Transverse colon (tissue), 4 donors: ENCODE measurements around the gene VSIG2.

DNA sequence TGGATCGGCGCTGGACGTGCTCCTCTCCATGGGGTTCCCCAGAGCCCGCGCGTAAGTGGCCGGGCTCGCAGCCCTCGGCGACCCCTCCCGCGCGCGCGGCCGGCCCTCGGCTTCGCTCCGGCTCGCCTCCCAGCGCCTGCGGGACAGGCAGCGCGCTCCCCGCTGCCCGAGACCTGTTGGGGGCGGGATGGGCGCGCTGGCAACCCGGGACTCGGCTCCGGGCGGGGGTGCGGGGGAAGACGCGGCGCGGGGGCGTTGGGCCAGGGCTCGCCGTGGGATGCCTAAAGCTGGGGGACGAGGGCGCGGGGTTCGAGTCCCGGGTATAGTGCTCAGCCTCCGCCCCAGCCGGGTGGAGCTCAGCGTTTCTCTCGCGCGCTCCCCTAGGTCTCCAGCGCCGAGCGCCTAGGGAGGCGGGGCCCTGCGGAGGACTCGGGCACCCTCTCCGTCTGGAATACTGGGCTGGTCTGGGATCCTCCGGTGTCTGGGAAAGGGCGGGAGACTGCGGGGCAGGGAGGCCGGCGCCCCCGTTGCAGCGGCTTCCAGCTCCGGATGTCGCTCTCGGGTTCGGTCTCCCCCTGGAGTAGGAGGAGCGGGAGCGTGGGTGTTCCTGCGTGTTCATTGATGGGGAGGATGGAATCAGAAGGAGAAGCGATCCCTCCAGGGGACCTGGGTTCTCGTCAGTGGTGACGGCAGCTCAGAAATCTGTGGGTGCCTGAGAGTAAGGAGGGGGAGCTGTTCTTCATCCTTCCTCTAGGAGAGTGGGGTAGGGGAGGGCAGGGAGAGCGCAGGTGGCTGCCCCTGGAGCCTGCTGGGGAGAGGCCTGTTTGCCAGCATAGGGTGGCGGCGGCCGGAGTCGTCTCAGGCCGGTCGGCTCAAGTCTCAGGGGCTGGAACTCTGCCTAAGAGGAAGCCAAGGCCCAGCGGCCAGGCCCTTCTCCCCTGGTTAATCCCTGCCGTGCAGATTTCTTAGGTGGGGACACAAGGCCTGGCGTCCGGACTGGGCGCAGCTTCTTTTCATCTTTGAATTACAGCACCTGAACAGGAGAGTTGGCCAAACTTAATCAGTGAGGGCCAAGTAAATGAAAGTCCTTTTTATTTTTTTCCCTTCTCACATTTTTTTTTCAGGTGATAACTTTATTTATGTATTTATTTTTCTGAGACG is 1.0 kb downstream of the UBASH3B start:
- PRO-cap = bidirectional peak, plus-strand start at position 480 of the sequence, minus-strand start at position 175 of the sequence; bidirectional peak, plus-strand start at position 639 of the sequence, minus-strand start at position 551 of the sequence; unidirectional peak, minus-strand start at position 860 of the sequence
- RAMPAGE, long total RNA, 4 experiments = no peak in any of the 4 experiments

DNA sequence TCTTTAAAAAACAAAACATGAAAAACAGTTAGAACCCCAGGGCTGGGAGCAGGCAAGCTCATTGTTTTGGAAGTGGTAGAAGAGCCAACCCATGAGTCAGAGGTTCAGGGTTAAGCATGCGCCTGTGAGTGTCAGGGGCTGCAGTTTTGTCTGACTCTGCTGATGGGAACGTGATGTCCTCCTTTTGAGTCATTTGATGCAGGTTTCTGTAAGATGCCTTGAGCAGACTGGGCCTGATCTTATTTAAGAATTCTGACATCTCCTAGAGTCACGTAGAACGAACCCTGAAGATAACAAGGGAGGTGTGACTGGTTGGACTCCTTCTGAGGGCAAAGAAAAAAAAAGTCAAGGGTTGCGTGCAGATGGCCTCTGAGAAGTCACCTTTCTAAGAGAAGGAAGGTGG is 53.6 kb upstream of the CRTAM start:
- PRO-cap = no peak
- RAMPAGE, long total RNA, 4 experiments = no peak in any of the 4 experiments

- PRO-cap = no peak
- RAMPAGE, long total RNA, 4 experiments = no peak in any of the 4 experiments
These were observed 2.8 kb upstream of the BSX start for GRCh38 chr11:122984097-122985093.

DNA sequence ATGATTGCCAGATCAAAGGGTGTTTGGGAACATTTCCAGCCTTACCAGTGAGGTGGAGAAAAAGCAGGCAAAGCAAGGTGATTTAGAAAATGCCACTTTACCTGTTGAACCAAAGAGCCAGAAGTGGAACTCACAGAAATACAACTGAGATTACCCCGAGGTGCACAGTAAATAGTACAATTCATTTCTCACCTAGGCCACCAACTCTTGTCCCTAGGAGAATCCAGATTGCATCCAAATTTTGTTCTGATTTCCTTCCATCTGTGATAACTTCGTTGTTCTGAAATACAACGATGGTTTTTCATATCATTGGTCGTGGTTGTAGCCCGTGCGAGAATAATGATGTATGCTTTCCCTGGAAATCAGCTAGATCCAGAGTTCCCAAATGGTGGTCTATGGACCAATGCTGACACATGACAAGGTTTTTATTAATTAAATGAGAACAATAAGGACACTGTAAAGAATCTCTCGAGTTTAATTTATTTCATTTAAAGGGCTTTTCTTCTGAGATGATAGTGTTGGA is 21.8 kb upstream of the BSX start:
- PRO-cap = no peak
- RAMPAGE, long total RNA, 4 experiments = no peak in any of the 4 experiments

GRCh38 chr11:123059811-123060134 is 2.2 kb downstream of the HSPA8 start:
- PRO-cap = no peak
- RAMPAGE, long total RNA, 4 experiments = no peak in any of the 4 experiments

- PRO-cap = no peak
- RAMPAGE, long total RNA, 4 experiments = no peak in any of the 4 experiments
These were observed 3.8 kb upstream of the HSPA8 start for GRCh38 chr11:123065499-123066379.

DNA sequence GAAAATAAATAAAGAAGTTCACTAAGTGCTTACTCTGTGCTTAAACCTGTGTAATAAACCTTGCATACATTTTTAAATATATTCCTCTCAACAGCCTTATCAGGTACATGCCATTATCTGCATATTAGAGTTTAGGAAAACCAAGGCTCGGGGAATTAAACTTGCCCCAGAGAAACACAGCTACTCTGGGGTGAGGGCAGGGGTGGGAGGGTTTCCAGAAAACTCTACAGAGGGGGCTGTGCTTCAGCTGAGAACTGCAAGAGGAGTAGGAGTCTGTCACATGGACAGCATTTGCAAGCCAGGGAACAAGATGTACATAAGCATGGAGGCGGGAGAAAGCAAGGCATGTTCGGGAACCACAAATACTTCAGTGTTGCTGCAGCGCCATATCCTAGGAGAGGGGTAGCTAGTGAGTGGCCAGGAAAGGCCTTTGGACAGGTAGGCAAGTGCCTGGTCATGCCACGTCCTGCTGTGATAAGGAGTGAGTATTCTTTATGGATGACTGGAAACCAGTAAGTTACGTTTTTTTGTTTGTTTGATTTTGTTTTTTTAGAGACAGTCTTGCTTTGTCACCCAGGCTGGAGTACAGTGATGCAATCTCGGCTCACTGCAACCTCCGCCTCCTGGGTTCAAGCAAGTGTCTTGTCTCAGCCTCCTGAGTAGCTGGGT is 57.1 kb downstream of the GRAMD1B start:
- PRO-cap = no peak
- RAMPAGE, long total RNA, 4 experiments = no peak in any of the 4 experiments

GRCh38 chr11:123574399-123575101 is 79.9 kb downstream of the SCN3B start:
- PRO-cap = no peak
- RAMPAGE, long total RNA, 4 experiments = no peak in any of the 4 experiments

GRCh38 chr11:123729600-123730075 is 11.8 kb downstream of the ZNF202 start:
- PRO-cap = no peak
- RAMPAGE, long total RNA, 4 experiments = start-site peak on the minus strand in 1 of 4 experiments, at chr11:123729668-123729911 at its widest, 7 reads per replicate

DNA sequence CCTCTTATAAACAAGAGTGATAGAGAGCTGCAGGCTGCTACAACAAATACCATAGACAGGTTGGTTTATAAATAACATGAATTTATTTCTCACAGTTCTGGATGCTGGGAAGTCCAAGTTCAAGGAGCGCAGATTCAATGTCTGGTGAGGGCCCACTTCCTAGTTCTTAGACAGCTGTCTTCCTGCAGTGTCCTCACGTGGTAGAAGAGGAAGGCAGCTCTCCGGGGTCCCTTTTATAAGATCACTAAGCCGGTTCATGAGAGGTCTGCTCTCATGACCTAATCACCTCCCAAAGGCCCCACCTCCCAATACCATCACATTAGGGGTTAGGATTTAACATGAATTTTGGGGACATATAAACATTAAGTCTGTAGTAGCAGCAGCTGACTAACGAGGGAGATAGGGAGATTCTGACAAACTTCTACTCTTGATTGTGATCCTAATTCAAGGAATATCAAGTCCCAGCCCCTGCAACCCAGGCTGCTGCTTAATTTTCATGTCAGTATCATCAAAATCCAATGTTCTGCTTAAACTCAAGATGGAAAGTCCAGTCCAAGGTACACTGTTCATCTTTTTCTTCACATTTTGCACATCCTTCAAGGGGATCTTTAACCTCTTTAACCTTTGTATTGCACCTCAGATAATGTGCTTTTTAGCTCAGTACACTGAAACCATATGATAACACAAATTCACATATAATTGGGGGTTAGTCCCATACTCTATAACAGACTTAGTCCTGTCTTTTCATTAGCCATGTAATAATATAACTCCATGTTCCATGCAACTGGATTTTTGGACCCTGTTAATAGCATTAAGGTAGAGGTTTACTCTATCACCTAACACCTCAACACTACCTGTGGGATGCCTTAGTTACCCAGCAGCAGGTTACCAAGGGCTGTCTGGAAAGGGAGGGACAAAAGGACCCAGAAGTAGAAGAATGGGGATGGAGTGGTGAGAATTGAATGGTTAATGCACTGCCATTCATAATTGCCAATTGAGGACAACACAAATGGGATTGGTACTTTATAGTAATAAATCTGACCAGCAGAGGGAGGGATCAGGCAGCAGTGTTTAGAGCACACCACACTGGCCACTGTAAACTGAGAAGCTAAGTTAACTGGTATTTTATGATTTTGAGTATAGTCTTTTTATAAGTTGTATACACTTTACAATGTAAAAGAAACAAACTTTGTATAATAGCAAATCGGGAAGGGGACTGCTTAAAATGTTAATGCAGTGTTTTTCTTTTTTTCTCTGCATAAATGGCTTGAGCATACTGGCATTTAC is 10.3 kb downstream of the TBRG1 start:
- PRO-cap = no peak
- RAMPAGE, long total RNA, 4 experiments = start-site peak on the plus strand in 2 of 4 experiments, centred at positions 678 to 769 of the sequence, 11 to 18 reads per replicate

DNA sequence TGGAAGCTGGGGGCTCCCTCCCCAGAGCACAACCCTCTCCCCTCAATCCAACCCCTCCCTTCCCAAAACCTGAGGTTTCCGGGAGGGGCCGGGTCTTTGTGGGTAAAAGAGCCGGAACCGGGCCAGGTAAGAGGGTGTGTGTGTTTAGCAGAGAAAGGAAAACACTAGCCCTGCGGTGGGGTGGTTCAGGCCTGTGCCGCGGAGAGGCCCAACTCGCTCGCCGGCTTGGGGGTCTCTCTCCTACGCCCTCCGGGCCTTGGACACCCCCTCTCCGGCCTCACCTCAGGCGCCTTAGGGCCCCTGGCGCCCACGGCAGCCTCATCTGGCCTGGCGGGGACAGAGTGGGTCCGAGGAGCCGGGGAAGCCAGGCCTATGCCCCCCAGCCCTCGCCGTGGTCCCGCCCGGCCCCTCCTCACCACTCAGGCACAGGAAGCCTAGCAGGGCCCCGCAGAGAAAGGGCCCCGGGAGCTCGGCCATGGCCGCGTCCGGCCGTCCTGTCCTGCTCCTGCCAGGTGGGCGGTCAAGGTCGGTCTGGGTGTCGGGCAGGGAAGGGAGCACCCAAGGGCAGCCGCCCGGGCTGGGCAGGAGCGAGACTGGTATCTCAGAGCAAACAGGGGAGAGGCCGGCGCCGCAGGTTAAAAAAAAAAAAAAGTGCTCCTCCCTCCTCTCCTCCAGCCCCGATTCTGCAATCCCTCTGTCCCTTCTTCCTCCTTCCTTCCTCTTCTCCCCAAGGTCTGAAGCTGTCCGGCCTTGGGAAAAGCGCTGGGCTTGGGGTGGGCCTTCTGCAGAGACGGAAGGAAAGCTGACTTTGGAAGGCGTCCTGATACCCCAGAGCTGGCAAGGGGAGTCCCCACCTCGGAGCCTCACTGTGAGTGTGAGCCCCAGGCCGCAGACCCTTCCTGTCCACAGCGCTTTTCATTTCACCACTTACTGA is at the start of gene VSIG2:
VSIG2 (minus strand) TSS at position 595 of the 934 bp plus-strand sequence.
- PRO-cap = unidirectional peak, plus-strand start at position 450 of the sequence; bidirectional peak, plus-strand start at position 715 of the sequence, minus-strand start at position 595 of the sequence
- RAMPAGE, long total RNA, 4 experiments = start-site peak on the minus strand in 4 of 4 experiments, centred at positions 526 to 556 of the sequence, 156 to 1,202 reads per replicate

DNA sequence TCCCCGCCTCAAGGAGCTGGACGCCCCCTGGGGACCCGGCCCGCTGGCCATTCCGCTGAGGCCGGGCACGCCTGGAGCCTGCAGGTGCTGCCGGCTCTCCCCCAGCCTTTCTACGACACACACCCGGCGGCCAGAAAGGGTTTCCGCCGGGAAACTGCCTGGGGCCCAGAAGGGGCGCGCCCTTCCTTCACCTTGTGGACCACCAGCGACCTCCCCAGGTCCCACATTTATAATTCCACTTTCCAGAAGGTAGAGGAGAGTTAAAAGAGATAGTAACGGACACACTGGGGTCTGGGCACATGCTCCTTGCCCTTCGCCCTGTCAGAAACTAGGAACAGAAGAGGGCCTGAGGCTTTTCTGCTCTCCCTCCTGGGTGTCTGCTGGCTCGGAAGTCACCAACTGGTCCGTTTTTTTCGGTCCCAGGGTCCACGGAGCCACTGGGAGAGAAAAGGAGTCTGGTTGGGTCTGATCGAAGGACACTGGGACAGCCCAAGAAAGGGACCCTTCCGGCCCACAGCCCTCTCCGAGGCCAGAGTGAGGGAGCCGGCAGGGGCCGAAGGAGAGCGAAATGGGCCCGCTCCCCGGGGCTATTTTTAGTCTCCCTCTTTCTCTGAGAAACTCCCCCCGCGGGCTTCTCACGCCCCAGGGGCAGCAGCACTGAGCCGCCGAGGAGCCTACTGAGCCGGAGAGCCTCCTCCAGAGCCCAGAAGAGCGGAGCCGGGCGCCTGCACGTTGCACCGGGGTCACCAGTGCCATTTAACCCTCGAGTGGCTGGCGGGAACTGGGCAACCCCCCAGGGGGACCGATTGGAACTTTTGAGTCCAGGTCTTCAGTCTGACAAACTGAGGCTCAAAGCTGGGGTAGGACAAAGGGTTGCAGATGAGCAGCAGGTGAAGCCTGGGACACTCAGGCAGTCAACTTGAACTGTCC is 2.0 kb downstream of the ESAM start:
- PRO-cap = unidirectional peak, plus-strand start at position 706 of the sequence
- RAMPAGE, long total RNA, 4 experiments = no peak in any of the 4 experiments

DNA sequence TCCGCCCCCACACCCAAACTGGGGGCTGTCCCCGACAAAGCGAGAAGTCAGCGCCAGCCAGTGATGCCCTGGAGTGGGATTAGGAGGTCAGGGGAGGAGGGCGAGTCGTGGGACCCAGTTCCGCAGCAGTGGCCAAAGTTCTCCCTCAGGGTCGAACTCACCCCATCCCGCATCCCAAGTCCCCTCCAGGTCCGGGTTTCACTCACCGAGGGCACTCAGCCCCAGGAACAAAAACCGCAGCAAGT is 289 bp downstream of the ESAM start:
- PRO-cap = no peak
- RAMPAGE, long total RNA, 4 experiments = no peak in any of the 4 experiments

DNA sequence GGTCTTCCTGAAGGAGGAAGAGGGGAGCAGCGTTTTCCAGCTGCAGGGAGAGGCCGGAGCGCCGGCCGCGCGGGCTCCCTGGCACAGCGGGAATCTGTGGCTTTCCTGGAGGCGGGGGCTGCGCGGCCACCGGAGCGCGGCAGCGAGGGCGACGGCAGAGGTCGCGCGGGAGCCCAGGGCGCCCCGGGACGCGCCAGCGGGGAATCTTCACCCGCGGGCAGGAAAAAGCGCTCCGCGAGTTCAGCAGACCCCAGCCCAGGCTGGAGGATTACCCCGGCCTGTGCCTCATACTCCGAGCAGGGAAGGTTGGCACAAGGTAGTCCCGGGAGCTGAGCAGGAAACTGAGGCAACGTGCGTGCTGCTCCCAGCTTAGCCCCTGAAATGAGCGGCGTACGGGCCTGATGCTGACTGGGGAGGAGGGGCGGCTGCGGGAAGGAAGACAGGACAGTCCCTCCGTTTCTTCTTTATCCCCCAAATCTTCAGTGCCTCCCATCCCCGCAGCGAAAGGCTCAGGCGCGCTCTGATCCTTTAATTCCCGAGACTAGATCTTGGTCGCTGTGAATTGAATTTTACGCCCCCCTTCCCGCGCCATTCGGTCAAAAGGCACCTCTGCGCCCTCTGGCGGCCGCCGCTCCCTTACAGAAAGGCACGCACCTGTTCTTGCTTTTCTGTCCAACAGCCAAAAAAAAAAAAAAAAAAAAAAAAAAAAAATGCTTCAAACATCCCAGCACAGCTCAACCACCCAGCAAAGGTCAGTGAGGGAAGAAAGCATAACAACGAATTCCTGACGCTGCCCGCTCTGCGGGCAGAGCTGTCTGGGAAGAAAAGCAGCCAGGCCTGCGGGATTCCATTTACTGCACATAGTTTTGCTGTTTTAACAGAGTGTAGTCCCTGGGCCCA is 873 bp upstream of the ESAM start:
- PRO-cap = bidirectional peak, plus-strand start at position 45 of the sequence, minus-strand start at position 71 of the sequence; bidirectional peak, plus-strand start at position 748 of the sequence, minus-strand start at position 543 of the sequence
- RAMPAGE, long total RNA, 4 experiments = no peak in any of the 4 experiments

- PRO-cap = no peak
- RAMPAGE, long total RNA, 4 experiments = no peak in any of the 4 experiments
These were observed 12.2 kb downstream of the ROBO3 start for GRCh38 chr11:124877131-124878182.

DNA sequence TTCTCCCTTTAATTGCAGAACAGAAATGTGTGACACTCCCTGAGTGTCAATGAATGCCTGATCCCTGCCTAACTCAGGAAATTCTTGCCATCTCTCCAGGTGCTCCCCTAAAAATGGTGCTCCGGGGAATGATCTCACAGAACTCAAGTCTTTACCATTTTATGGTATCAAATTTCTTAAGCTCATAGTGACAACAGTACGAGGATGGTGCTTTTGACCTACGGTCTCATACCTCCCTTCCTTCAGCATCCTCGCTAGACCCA is 13.7 kb downstream of the ROBO4 start:
- PRO-cap = no peak
- RAMPAGE, long total RNA, 4 experiments = no peak in any of the 4 experiments

- PRO-cap = no peak
- RAMPAGE, long total RNA, 4 experiments = no peak in any of the 4 experiments
These were observed 262 bp upstream of the ROBO4 start for GRCh38 chr11:124898055-124898198.

DNA sequence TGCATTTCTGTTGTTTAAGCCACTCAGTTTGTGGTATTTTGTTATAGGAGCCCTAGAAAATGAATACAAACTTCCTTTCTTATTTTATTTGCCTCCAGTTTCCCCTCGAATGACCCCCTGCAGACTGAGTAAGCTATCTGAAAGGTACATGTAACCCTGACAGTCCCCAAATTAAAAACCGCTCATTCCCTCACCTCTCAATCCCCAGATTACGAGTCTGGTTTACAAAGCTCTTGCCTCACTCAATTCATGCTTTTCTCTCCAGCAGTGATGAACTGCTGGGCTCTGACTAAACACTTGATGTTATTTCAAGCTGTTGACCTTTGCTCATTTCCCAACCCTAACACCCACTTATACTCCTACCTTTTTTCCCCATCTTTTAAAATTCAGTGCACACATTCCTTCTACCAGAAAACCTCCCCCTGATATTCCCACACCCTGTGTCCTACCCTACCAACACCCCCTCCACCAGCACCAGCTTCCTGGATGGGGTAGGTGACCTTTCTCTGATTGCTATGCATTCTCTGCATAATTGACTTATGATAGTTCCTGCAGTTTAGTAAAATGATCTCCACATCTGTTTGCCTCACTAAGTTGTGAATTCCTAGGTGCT is 1.1 kb downstream of the HEPACAM start:
- PRO-cap = no peak
- RAMPAGE, long total RNA, 4 experiments = no peak in any of the 4 experiments

DNA sequence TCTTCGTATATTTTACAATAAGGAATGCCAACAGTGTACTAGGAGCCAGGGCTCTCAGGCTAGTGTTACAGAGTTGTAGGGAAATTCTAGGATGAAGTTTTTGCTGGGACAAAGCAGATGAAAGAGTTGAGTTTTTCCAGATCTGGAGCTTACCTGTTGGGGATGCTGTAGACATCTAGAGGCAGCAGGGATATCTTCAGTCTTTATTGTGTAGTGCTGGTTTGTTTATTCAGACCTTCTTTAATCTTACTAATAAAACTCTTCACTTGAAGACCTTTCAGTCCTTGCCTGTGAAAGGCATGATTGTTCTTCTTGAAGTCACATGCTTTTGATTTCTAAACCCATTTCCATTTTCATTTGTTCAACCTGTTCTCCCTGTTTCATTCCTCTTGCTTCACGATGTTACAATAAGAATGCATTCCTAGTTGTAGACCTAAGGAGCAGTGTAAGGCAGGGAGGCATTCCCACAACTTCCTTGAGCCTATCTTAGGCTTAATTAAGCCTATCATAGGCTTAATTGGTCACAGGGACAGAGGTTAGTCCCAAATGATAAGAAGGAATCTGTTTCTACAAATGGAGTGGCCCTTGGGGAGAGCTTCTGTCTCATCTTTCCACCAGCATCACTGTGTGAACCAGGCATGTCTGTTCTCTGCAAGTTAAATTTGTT is 7.8 kb upstream of the SLC37A2 start:
- PRO-cap = no peak
- RAMPAGE, long total RNA, 4 experiments = no peak in any of the 4 experiments

GRCh38 chr11:125082859-125083576 is 19.9 kb downstream of the SLC37A2 start:
- PRO-cap = no peak
- RAMPAGE, long total RNA, 4 experiments = no peak in any of the 4 experiments